Astrocyte (in vitro differentiated cells and primary cell): ENCODE data around the genes TSR2 and NBDY.

DNA sequence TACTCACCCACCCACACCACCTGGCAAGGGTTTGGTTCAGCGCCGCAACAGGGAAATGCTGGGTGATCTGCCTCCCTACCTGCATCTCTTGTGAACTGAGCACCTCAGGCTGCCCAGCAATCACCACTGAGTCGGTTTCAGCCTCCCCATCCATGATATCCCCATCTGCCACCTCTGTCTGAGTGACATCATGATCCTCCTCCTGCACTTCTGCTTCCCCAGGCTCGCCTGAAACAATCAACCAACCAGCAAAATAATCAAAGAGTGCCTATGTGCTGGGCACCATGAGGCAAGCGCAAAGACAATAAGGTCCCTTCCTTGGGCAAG lies 122.1 kb downstream of the HUWE1 start:
- PRO-cap = no peak
- RRBS, 2 experiments = no CpG with 5 or more reads among the region's 5 CpGs

- PRO-cap = no peak
- RRBS, 2 experiments = no CpG with 5 or more reads among the region's 9 CpGs
Measured at GRCh38 chrX:53984980-53985245, 59.4 kb downstream of the PHF8 start.

DNA sequence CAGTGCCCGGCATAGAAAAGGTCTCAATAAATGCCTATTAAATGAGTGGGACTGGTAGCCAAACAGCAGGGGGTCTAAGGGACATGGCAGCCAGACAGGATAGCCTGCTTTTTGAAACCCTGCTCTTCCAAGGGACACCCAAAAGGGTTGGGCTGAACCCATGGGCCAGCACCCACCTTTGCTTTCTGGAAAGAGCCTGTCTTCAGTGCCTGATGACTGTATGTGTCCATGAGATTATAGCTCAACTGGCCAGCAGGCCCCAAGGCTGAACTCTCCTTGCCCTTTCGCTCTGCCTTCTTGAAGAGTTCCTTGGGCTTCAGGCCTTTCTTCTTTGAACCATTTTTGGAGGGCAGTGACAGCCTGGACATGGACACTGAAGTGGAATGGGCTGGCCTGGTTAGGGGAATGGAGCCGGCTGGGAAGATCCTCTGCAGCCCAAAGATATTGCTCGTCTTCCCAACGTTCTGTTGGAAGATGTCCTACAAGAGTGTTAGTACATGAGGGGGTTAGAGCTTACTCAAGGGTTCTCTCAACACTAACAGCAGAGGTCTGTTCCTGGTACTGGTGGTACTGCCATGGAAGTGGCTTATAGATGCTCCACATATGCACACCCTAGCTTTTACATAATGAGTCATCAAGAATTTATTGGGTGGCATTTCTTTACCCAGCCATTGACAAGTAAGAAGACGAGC lies 50.7 kb downstream of the PHF8 start:
- PRO-cap = no peak
- RRBS, 2 experiments = no CpG with 5 or more reads among the region's 6 CpGs

DNA sequence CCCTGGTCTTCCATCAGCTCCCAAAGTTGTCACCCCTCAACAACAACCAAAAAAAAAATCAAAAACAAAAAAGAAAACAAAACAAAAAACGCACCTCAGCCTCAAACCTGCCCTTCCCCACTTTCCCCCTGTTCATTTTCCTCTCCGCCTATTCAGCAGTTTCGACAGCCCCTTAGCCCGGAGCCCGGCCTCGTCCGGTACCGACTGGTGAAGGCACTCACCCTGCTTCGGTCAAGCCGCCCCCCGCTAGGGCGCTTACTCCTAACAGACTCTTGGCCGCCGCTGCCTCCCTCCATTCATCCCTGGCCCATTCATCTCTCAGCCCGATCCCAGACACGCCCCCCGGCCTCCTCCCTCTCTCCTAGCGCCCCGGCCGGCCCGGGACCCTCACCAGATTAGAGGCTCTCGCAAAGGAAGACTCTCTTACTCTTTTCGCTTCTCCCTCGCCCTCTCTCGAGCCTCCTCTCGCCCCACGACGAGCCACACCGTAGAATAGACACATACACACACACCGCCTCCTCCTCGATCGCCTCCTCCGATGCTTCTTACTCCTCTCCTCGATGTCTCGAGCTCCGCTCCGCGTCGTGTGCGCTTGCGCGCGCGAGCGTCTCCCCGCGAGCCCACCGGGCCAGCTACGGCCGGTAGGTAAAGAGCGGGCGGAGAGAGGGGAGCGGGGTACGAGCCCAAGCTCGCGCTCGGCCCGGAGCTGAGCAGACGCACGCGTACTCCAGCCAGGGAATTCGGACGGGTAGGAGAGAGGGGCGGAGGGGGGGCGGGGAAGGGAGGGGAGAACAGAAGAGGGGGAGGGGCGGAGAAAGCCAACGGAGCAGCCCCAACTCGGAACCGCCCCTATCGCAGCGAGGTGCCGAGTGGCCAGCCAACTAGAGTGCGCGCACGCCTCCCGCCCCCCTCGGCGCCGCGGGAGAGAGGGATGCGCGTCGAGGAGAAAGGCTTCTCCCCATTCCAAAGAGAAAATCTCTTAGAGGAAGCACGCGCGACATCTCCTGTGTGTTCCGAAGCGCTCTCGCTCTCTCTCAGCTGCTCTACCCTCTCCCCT lies 82.6 kb upstream of the TSR2 start:
- PRO-cap = bidirectional peak, plus-strand start at position 961 of the sequence, minus-strand start at position 752 of the sequence
- RRBS, 2 experiments = 15 to 29% methylated on average over 9 of the region's 89 CpGs

GRCh38 chrX:54439857-54440551 lies at the start of gene TSR2:
Gene TSR2, plus strand, starts transcription at chrX:54440404.
- PRO-cap = bidirectional peak, plus-strand start at chrX:54440406, minus-strand start at chrX:54440223
- RRBS, 2 experiments = 43 to 61% methylated on average over 7 of the region's 27 CpGs

DNA sequence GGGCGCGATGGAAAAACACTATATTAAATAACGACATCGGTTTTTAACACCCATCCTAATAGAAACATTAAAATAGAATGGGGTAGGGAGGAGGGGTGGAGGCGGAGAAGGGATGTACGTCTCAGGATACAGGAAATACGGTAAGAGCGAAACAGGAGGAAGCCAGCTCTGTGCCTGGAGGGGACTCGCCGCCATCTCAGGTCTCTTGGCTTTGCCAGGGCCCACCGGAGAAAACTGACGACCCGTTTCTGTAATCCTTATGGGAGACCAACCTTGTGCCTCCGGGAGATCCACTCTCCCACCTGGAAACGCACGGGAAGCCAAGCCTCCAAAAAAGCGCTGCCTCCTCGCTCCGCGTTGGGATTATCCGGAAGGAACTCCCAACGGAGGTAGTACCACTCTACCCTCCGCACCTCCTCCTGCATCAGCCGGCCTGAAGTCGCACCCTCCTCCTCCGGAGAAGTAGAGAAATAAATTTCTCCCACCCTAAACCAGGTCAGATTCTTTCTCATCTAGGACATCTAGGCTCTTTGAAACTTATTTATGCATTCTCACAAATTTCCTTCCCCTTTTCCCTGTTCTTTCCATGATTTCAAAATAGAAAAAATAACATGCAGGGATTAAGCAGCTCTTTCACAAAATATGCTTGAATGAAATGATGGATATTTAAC lies at the start of gene NBDY:
Gene NBDY (plus strand): TSS at position 149 of the 671 bp plus-strand sequence.
- PRO-cap = no peak
- RRBS, 2 experiments = 13 to 14% methylated on average over 14 of the region's 26 CpGs

GRCh38 chrX:56786731-56787399 lies 57.8 kb downstream of the NBDY start:
- PRO-cap = no peak
- RRBS, 2 experiments = no CpG with 5 or more reads among the region's 10 CpGs

- PRO-cap = no peak
- RRBS, 2 experiments = no CpG with 5 or more reads among the region's 5 CpGs
Measured at GRCh38 chrX:56817258-56817728, 88.2 kb downstream of the NBDY start.

GRCh38 chrX:56984511-56985648 lies 10.5 kb downstream of the SPIN3 start:
- PRO-cap = no peak
- RRBS, 2 experiments = no CpG with 5 or more reads among the region's 4 CpGs

DNA sequence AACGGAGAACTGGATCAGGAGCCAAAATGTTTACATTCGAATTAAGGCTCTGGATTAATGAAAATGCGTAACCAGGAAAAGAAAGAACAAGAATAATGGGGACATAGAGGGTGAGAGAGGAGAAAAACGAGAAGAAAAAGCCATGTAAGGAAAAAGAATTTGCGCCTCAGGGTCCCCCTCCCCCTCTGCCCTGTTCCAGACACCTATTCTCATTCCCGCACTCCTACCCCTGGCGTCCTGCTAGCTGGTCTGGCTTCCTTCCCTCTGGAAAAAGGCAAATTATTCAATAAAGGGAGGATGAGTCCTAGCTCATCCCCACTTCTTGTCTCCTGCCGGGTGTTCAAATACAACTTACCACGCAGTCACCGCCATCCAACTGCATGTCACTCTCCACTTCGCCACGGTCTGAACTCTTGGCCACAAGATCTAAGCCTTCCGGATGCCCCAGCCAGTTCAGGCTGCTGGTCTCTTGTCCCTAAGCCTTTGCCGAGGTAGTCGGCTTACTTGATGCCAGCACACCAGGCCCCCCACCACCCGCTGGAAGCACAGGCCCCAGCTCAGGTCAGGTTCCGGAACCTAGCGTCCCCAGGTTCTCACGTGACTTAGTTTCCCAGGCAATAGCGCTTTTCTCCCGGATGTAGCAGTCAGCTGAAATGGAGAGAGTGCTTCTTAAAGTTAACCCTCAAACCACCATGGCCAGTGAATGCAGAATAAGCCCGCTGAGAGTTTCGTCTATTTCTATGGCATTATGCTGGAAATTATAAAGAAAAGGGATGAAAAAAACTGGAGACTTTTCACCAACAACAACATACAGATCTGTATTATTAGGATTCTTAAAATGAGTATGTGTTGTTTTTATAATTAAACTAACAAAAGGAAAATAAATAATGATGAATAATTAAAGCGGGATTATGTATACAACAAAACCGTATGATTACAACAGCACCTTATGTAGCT lies 209.6 kb upstream of the SPIN4 start:
- PRO-cap = no peak
- RRBS, 2 experiments = 10 to 17% methylated on average over 6 to 9 of the region's 25 CpGs

DNA sequence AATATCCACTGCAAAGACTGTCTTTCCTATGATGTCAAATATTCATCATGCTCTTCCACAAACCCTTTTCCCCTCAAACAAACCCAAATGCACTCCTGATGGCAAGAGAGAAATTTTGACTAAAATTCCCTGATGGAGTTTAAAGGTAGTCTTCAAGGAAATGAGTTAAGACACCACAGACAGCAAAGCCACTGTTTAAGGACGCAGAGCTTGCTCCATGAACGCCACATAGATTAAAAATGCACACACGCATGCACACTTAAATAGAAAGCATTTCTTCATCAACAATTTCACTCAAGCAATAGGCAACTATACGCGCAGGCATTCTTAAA lies 31.1 kb downstream of the ARHGEF9 start:
- PRO-cap = no peak
- RRBS, 2 experiments = no CpG with 5 or more reads among the region's 5 CpGs

GRCh38 chrX:64204577-64205117 lies 861 bp downstream of the AMER1 start:
- PRO-cap = no peak
- RRBS, 2 experiments = 12 to 17% methylated on average over 9 to 13 of the region's 31 CpGs

GRCh38 chrX:64205816-64206514 lies 457 bp upstream of the AMER1 start:
- PRO-cap = bidirectional peak, plus-strand start at chrX:64206007, minus-strand start at chrX:64205708; unidirectional peak, minus-strand start at chrX:64206334
- RRBS, 2 experiments = 13 to 14% methylated on average over 11 to 17 of the region's 43 CpGs

DNA sequence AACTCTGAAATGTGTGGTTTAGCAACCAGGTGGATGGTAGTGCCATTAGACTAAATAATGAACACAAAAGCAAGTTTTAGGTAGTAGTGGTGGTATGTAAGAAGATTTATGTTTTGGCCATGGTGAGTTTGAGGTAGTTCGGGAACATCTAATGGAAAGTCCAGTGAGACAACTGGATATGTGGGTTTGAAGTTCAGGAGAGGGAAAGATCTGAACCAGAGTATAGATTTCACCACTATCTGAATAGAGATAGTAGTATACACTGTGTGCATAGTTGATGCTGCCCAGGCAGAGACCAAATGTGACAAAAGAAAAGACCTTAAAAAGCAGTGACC lies 56.4 kb downstream of the MTMR8 start:
- PRO-cap = no peak
- RRBS, 2 experiments = no CpG with 5 or more reads among the region's 1 CpG

- PRO-cap = no peak
- RRBS, 2 experiments = no CpG with 5 or more reads among the region's 16 CpGs
Measured at GRCh38 chrX:65225184-65226174, 190.9 kb downstream of the ZC3H12B start.

- PRO-cap = no peak
- RRBS, 2 experiments = no CpG with 5 or more reads among the region's 6 CpGs
Measured at GRCh38 chrX:65529427-65529985, 5.1 kb downstream of the LAS1L start.

- PRO-cap = no peak
- RRBS, 2 experiments = no CpG with 5 or more reads among the region's 6 CpGs
Measured at GRCh38 chrX:65531102-65531502, 3.5 kb downstream of the LAS1L start.

DNA sequence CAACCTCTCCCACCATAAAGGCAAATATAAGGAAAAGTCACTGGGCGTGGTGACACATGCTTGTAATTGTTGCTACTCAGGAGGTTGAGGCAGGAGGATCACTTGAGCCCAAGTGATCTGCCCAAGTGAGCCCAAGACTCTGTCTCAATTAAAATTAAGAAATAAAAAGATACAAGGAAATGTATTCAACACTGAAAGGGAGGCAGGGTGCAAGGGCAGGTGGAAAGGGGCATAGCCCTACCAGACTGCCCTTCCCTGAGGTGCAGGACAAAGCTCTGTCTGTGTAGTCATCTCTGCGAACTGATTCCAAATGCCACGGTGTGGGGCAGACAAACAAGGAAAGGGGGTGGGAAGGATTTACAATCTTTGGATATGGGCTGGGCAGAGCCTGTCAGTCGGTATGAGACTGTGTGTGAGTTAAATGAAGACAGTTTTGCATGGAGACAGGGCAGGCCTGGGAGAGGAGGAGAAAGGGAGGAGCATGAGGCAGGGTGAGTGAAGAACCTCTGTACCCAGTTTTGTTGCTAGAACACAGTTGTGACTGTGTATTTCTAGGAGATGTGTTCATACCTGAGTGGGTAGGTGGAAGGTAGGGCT lies 59.6 kb upstream of the MSN start:
- PRO-cap = no peak
- RRBS, 2 experiments = no CpG with 5 or more reads among the region's 4 CpGs

GRCh38 chrX:65635174-65635756 lies 32.2 kb upstream of the MSN start:
- PRO-cap = no peak
- RRBS, 2 experiments = no CpG with 5 or more reads among the region's 3 CpGs

GRCh38 chrX:65643016-65643959 lies 24.2 kb upstream of the MSN start:
- PRO-cap = no peak
- RRBS, 2 experiments = no CpG with 5 or more reads among the region's 5 CpGs